Heart left ventricle (tissue), 7 donors: ENCODE data around the genes LYVE1 and ZBED5.

GRCh38 chr11:10451492-10451979, 3.5 kb upstream of the AMPD3 start:
- PRO-cap, 6 experiments = no peak in any of the 6 experiments
- RAMPAGE, long total RNA, 2 experiments = no peak in any of the 2 experiments
- RRBS = no CpG with 5 or more reads among the region's 2 CpGs

- PRO-cap, 6 experiments = no peak in any of the 6 experiments
- RAMPAGE, long total RNA, 2 experiments = no peak in any of the 2 experiments
- RRBS = no CpG with 5 or more reads among the region's 2 CpGs
Observed at GRCh38 chr11:10566570-10567200, 1.8 kb downstream of the LYVE1 start.

DNA sequence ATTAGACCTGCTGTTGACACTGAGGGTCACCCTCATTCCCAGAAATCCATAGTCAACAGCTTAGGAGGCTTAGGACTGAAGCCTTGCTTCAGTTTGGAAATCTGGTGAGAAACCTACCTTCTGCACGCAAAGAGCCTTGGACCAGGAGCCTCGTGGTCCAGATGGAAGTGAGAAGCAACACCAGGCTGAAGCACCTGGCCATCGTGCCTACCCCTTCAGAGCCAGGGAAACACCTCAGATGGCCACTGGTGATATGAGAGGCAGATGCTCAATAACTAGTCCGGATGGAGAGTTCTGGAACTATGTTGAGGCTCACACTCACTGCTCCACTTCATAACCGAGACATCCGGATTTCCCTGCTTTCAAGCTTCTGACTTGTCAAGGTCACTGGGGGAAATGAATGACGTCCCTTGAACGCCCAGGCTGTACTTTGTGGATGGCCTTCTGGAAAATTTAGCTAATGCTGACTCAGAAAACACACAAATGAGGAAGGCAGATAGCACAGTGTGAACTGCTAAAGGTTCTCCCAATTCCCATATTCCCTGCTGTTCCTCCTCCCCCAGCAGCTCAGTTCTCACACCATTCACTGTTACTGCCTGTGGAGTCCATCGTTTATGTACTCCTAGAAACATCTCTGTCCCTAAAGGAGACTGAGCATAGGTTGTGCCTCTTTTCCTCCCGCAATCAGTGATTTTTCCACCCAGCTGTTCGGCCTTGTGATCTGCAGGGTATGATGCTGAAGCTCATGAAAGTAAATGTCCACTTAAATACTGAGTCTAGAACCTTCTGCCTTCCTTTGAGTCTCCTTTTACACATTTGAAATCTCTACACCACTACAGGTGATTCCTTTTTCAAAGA, at the start of gene LYVE1:
TSS of gene LYVE1 (minus strand) at position 335 of the 858 bp plus-strand sequence.
- PRO-cap, 6 experiments = peak in 2 of 6 experiments; most common plus-strand start position 471 of the sequence (in 1); most common minus-strand start position 335 of the sequence (in 2)
- RAMPAGE, long total RNA, 2 experiments = start-site peak on the minus strand in 1 of 2 experiments, centred at position 276 of the sequence, 78 reads per replicate
- RRBS = 29% methylated on average over 3 of the region's 11 CpGs

DNA sequence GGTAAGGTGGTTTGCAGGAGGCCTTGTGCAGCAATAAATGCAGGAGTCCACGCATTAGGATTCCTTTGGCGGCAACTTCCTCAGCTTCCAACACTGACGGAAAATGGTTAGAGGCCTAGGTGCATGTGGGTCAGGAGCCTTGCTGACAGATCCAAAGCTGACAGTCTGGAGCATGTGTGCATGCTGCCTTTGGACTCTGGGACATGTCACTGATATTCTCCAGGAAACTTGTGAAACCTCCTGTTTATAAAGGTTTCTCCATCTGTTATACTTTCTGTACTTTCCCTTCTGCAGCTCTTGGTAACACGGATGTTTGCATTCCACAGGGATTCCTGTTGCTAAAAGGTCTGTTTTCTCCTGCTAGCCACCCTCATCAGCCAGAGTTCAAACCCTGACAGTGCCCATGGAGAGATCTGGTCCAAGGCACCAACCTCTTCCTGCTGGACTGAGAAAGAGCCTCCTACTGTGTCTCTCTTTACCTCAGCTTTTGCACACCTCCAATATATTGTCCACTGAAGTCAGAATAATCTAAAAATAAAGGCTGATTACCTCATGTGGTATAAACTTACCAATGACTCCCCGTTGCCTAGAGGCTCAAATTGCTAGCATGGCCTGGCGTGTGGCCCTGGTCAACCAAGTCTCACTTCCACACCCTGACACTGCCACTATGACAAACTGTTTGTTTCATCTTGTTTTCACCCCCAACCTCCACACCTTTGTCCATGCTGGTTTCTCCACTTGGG, 31.1 kb upstream of the LYVE1 start:
- PRO-cap, 6 experiments = no peak in any of the 6 experiments
- RAMPAGE, long total RNA, 2 experiments = no peak in any of the 2 experiments
- RRBS = no CpG with 5 or more reads among the region's 6 CpGs

GRCh38 chr11:10857661-10858166, at the start of gene ZBED5:
TSS of gene ZBED5 (minus strand) at chr11:10858053.
- PRO-cap, 6 experiments = peak in 6 of 6 experiments; most common plus-strand start chr11:10857799 (in 2); most common minus-strand start chr11:10857794 (in 4)
- RAMPAGE, long total RNA, 2 experiments = start-site peak on the minus strand in 2 of 2 experiments, at chr11:10858025-10858039 at its widest, 61 to 191 reads per replicate
- RRBS = no CpG with 5 or more reads among the region's 40 CpGs

- PRO-cap, 6 experiments = no peak in any of the 6 experiments
- RAMPAGE, long total RNA, 2 experiments = no peak in any of the 2 experiments
- RRBS = no CpG with 5 or more reads among the region's 2 CpGs
Observed at GRCh38 chr11:10927461-10927915, 69.6 kb upstream of the ZBED5 start.

DNA sequence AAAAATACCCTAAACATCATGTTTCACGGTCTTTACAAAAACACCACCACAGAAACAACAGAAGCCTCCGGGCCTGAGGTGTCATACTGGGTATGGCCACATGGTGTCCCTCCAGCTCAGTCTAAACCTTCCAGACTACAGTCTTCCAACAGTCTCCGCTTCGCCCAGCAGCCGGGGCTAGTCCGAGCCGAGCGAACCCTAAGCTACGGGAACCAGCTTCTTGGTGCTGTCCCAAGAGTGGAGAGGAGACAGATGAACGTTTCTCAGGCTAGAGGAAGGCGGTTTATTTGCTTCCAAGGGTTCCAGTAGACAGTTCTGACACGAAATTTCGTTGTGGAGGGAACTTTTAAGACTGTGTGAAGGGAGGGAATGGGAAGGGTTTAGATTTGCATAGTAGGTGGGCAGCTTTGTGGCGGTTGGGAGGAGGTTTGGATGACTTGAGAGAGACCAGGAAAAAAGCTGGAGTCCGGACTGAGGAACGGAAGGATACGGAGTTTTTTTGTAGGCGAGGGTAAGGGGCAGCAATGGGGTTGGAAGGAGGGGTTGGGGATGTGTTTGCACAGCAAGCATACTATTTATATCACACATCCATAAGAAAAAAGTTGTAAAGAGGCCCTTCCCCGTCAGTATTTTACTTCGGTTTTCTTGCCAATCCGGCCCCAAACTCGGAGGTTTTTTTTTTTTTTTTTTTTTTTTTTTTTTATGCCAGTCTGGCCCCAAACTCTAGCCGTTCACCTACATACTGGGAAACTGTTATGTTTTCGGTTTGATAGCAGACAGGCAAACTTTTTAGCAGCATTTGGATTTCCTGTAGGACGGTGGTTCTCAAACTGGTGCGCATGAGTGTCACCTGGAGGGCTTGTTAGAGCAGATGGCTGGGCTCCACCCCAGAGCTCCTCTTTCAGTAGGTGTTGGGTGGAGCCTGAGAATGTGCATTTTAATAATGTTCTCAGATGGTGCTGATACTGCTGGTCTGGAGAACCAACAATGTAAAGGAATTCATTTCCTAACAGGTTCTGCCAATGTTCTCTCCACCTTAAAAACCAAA, 76.3 kb upstream of the ZBED5 start:
- PRO-cap, 6 experiments = peak in 5 of 6 experiments; most common plus-strand start position 229 of the sequence (in 2); most common minus-strand start position 320 of the sequence (in 4)
- RAMPAGE, long total RNA, 2 experiments = no peak in any of the 2 experiments
- RRBS = 1% methylated on average over 4 of the region's 26 CpGs

DNA sequence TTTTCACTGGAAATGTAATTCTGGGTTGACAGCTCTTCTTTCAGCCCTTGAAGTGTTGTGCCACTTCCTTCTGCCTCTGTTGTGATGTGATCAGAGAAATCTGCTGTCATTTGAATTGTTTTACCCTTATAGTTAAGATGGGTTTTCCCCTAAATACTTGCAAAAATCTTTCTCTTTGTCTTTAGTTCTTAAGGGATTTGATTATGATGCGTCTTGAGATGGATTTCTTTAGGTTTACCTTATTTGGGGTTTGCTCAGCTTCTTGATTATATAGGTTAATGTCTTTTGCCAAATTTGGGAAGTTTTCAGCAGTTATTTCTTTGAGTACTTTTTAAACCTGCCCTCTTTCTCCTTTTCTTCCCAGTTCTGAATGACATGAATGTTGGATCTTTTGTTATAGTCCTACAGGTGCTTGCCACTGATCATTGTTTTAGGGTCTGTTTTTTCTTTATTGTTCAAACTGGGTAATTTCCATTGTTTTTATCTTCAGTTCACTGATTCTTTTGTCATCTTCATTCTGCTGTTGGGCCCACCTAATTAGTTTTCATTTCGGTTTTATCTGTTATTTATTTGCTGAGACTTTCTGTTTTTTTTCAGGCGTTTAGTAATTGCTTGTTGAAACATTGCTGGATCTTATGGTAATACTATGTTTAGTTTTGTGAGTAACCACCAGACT, 23.3 kb downstream of the USP47 start:
- PRO-cap, 6 experiments = no peak in any of the 6 experiments
- RAMPAGE, long total RNA, 2 experiments = no peak in any of the 2 experiments
- RRBS = no CpG with 5 or more reads among the region's 3 CpGs

DNA sequence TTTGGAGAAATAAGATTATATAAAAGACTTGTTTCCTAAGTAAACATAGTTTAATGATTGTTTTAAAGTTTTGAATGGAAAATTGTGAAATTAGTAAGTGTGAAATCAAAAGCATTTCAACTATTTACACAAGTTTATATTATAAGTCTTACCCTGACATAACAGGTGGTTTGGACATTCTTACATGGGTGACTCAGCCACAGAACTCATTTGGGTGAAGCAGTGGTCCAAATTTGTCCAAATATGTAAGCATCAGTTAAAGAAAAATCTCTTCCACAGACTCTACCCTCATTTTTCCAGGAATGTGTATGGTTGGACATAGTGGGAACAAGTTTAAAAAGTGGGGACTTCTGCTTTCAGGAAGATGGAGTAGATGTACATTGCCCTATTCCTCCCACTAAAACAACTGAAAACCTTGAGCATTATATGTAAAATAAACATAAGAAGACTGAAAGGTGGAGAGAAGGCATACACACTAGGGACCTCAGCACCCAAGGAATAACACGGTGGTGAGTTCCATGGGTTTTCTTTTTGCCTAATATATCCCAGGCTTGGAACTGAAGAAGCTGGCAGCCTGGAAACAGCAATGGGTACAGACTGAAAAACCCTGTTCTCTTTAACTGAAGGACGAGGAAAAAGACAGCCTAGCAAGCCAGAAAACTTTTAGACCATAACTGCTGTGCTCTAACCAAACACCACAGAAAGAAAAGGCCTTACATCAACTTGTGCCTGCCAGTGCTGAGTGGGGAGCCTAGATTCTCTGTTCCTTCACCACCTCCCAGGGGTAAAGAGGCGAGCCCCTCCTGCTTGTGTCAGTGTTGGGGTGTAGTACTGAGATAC, 68.2 kb downstream of the USP47 start:
- PRO-cap, 6 experiments = no peak in any of the 6 experiments
- RAMPAGE, long total RNA, 2 experiments = no peak in any of the 2 experiments
- RRBS = no CpG with 5 or more reads among the region's 3 CpGs

- PRO-cap, 6 experiments = no peak in any of the 6 experiments
- RAMPAGE, long total RNA, 2 experiments = no peak in any of the 2 experiments
- RRBS = no CpG with 5 or more reads among the region's 10 CpGs
Observed at GRCh38 chr11:12090430-12091324, 19.7 kb upstream of the MICAL2 start.

GRCh38 chr11:12138087-12138525, 27.7 kb downstream of the MICAL2 start:
- PRO-cap, 6 experiments = no peak in any of the 6 experiments
- RAMPAGE, long total RNA, 2 experiments = no peak in any of the 2 experiments
- RRBS = no CpG with 5 or more reads among the region's 6 CpGs

- PRO-cap, 6 experiments = no peak in any of the 6 experiments
- RAMPAGE, long total RNA, 2 experiments = no peak in any of the 2 experiments
- RRBS = no CpG with 5 or more reads among the region's 5 CpGs
Observed at GRCh38 chr11:12175822-12176458, 65.5 kb downstream of the MICAL2 start.

- PRO-cap, 6 experiments = no peak in any of the 6 experiments
- RAMPAGE, long total RNA, 2 experiments = no peak in any of the 2 experiments
- RRBS = no CpG with 5 or more reads among the region's 5 CpGs
Observed at GRCh38 chr11:12178962-12179442, 68.6 kb downstream of the MICAL2 start.

GRCh38 chr11:12256577-12256913, 120.8 kb upstream of the PARVA start:
- PRO-cap, 6 experiments = no peak in any of the 6 experiments
- RAMPAGE, long total RNA, 2 experiments = no peak in any of the 2 experiments
- RRBS = no CpG with 5 or more reads among the region's 13 CpGs

DNA sequence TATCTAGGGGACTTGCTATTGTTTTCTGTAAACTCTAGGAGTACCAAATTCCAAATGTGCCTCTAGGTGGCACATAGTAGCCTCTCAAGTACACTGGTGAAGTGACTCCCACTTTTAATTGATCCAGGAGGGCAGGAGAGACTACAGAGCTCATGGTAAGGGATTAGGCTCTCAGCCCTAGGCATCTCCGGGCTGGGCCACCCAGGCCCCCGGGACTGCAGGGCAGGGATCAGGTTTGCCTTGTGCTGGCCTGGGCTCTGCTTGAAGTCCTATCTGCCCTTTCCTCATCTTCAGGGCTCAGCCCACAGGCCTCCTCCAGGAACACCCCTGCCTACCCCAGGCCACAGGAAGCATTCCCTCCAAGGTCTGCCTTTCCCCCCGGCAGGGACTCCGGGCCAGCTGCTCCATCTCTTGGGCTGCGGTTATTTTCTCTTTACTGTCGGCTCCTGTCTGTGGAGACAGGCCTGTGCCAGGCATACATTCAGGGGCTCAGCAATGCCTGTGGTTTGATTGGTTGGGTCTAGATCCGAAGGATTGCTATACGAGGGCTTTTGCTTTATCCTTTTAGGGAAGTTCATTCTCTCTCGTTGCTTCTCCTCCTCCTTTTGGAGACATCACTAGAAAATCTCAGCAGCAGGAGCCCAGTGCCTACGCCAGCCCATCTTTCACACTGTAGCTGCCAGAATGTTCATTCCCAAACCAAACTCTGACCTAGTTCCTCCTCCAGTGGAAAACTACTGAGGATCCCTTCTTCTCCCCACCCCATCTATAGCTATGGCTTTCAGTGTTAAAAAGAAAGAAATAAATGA, 32.8 kb downstream of the PARVA start:
- PRO-cap, 6 experiments = no peak in any of the 6 experiments
- RAMPAGE, long total RNA, 2 experiments = start-site peak on the plus strand in 1 of 2 experiments, centred at position 107 of the sequence, 5 reads per replicate
- RRBS = no CpG with 5 or more reads among the region's 10 CpGs

- PRO-cap, 6 experiments = peak in 2 of 6 experiments; most common plus-strand start chr11:12435657 (in 1)
- RAMPAGE, long total RNA, 2 experiments = start-site peak on the plus strand in 1 of 2 experiments, at chr11:12435673-12435689 at its widest, 5 reads per replicate
- RRBS = no CpG with 5 or more reads among the region's 2 CpGs
Observed at GRCh38 chr11:12435469-12435820, 58.1 kb downstream of the PARVA start.

- PRO-cap, 6 experiments = no peak in any of the 6 experiments
- RAMPAGE, long total RNA, 2 experiments = no peak in any of the 2 experiments
- RRBS = no CpG with 5 or more reads among the region's 7 CpGs
Observed at GRCh38 chr11:12725549-12726202, 51.5 kb downstream of the TEAD1 start.

DNA sequence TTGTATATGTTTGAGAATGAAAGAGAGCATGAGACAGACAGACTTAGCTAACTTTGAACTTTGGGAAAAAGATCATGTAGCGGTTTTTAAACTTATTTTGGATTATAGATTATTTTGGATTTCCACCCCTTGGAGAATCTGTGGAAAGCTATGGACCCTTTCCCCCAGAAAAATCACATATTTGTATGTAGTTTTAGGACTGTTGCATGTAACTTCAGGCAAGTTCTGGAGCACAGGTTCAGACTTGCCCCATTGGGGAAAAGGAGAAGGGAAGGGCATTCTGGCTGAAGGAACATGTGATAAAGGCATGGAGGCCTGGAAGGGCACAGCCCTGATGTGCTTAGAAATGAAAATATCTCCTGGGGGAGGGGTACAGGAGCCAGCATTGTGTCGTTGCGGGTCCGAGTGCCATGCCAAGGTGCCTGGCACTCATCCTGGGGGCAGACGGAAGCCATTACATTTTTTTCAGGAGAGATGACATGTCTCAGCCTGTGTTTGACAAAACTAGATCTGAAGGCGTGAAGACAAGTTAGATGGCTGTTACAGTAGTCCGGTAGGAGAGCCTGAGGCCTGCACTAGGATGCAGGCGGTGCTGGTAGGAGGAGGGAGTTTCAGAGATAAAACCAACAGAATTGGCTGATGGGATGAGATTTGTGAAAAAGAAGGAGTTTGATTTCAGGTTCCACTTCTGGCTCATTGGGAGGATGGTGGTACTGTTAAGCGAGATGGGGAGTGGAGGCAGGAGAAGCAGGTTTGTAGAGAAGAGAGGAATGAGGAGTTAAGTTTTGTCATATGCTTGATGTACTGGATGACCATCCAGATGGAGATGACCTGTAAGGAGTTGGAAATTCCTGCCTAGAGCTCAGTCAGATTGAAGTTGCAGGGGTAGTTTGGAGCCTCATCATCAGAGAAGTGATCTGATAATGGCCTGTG, 96.9 kb downstream of the TEAD1 start:
- PRO-cap, 6 experiments = no peak in any of the 6 experiments
- RAMPAGE, long total RNA, 2 experiments = no peak in any of the 2 experiments
- RRBS = no CpG with 5 or more reads among the region's 9 CpGs

GRCh38 chr11:13010880-13011636, 1.9 kb downstream of the RASSF10 start:
- PRO-cap, 6 experiments = no peak in any of the 6 experiments
- RAMPAGE, long total RNA, 2 experiments = no peak in any of the 2 experiments
- RRBS = 7% methylated on average over 10 of the region's 33 CpGs

DNA sequence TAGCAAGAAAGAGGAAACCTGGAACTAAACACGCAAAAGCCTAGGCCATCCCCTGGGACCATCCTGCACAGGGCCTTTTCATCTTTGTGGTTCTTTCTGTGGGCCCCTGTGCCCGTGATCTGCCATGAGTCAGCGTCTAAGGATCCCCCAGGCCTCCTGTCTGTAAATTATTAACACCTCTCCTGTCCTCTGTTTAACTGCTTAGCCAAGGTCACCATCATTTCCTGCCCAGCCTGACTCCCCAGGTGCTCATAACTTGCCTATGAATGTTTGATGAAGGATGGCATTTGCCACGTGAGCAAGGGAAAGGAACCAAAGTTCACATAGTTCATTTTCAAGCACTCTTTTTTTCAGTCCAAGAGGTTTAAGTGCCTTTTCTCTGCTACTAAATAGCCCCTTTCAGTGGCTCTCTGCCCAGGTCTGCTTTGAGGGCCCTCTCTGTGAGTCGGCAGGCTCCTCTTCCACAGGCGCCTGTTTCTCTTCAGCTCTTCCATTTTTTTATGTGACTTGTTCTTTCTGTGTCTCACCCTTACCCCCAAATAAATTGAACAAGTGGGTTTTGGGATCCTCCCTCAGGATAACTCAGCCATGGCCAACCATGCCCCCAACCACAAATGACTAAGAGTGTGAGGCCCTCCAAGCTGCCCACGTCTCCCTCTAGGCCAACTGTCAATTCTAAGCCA, 131.4 kb downstream of the RASSF10 start:
- PRO-cap, 6 experiments = no peak in any of the 6 experiments
- RAMPAGE, long total RNA, 2 experiments = no peak in any of the 2 experiments
- RRBS = no CpG with 5 or more reads among the region's 7 CpGs